Tongue (tissue), 2 donors: ENCODE data around the gene WDFY1.

DNA sequence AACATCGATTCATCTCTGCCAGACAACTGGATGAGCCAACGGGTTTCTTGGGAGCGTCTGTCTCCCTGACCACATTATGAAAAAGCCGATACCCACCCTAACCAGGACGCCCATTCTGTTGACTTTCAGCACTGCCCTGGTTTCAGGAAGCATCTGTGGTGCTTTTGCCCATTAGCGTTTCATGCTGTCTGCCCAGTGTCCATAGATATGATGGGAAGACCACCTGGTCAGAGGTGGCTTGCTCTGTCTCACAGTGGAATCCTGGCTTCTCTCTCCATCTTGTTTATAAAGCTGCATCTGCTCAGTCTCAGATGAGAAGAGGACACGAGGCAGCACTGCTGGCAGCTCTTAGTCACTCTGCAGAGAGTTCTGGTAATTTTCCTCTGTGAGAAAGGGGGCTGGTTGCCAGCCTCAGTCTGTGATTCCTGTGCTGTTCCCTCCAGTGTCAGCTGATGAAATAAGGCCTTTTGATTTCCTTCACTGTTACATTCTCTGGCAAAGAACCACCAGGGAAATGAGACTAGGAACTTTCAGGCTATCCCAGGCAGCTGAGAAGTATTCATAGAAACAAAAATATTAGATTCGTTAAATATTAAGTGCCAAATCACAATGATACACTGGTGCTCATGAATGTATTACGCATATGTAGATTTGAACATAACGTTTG, 57.7 kb upstream of the KCNE4 start:
- RAMPAGE, long total RNA, result no peak

GRCh38 chr2:223469260-223469776, 132.8 kb downstream of the SCG2 start:
- RAMPAGE, long total RNA, result no peak

- RAMPAGE, long total RNA, result no peak
These were observed 96.3 kb upstream of the SCG2 start for GRCh38 chr2:223698401-223698829.

DNA sequence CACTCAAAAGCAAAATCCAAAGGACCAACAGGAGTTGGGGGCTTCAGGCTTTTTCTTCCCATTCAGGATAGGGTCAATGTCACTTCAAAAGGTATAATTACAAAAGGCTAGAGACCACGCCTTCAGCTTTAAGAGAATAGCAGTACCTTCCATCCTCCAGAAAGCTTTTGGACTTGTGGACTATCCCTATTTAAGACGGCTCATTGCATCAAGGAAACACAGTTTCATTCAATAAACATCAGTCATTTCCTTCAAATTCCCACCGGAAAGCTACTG, 1.8 kb downstream of the WDFY1 start:
- RAMPAGE, long total RNA, result no peak

- RAMPAGE, long total RNA, result no peak
These were observed at the start of gene WDFY1 for GRCh38 chr2:223944714-223945712. WDFY1 (minus strand) TSS chr2:223945335.

DNA sequence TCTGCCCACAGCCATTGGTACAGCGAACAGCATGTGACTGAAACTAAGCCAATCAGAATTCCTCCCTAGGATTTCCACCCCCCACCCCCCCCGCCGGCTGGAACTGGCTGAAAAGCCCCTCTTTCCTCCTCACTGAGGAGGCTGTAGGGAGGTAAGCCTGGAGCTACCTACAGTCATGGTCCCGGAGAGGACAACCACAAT, 7.5 kb downstream of the SERPINE2 start:
- RAMPAGE, long total RNA, result no peak

- RAMPAGE, long total RNA, result no peak
These were observed 172.6 kb upstream of the SERPINE2 start for GRCh38 chr2:224211644-224212176.

GRCh38 chr2:224524004-224525305, 60.7 kb downstream of the CUL3 start:
- RAMPAGE, long total RNA, result no peak

DNA sequence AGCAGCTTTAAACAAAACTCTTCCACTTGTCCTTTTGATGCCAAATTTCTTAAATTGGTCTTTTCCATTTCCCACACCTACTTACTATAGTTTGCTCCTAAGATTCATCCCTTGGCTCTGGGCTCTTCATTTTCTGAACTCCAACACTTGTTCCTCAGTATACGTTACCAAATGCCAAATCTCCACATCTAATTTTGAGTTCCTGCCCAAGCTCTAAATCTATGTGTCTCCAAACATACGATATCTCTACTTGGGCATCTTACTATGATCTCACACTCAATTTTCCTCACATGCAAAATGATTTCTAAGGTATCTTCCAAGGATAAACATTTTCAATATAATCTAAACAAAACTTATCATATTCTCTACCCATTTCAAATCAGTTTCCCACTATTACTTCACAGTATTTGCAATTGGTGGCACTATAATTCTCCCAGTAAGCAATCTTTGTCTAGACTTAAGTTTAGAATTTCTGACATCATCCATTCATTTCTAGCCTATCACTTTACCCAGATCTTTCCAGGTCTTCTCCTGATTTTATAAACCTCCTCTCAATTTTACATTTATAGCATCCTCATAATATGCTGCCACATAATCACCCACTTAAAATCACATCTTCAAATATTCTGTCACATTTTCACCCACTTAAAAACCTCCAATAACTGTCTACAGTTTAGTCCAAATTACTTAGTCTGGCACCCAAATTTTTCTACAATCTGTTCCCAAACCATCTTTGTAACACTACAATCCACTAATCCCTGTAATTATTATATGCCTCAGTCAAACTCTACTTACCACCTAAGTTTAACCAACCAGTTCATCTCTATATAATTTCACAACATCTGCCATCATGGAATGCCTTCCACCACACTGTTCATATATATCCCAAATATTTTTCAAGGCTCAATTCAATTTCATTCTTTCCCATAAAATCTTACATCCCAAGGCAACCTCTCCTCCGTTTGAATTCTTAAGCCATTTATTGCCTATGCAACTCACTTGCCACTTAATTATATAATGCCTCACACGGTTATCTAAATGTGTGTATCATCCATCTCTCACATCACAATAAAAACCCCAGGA, 30.0 kb downstream of the CUL3 start:
- RAMPAGE, long total RNA, result no peak

DNA sequence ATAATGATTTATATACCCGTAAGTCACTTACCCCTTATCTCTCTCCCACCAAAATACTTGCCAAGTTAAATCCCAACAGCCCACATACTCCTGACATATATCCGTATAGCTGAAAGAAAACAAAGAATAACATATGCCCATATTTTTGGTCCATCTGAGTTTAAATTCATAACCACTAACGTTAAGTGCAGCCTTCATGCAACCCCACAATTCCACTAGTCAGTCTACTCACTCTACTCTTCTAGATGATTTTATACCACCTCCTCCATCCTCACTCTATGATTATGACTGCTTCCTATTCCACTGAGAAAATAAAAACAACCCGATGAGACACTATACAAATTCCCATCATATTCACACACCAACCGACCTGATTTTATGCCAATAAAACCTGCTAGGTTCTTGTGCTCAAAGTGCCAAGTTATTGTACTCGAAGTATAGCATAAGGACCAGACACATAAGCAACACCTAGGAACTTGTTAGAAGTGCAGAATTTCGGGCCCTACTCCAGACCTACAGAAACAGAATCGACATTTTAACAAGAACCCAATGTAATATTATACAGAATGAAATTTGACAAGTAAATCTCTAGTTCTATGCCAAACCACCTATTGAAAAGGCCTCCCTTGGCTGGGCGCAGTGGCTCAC, 26.9 kb downstream of the CUL3 start:
- RAMPAGE, long total RNA, result no peak

- RAMPAGE, long total RNA, result no peak
These were observed 24.4 kb downstream of the CUL3 start for GRCh38 chr2:224560359-224561646.

DNA sequence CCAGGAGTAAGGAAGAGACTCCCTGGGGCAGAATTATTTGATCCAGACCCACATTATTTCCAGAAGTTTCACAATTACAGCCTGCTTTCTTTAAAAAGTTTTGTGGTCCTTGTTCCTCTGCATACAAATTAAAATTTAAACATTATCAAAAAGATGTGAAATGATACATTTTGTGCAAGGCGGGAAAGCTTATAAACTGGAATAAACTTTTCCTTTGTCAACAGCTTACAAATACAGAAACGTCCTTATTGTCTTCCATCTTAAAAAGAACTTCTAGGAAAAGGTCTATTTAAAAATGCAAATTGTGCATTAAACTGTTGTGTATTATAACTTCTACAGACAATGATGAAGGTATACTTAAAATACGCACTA, 5.1 kb downstream of the CUL3 start:
- RAMPAGE, long total RNA, result no peak

DNA sequence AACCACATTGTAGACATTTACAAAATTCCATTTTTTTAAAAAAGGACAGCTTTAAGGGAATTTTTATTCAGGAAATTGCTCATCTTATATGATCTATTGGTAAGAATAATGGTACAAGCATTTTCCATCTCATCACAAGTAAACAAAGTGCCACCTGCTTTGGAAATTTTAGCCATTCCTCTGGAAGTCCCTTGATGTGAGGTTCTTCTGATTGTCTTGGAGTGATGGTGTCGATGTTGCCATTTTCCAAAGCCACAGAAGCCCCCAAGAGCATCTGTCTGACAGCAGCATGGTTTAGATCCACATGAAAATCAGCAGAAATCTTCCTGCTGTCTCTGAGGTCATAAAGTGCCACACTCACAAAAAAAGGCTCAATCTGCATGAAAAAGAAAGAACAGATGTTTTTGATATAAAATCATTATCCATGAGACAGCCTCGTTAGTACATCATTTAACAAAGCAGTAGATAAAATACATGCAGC, 148.6 kb upstream of the CCDC195 start:
- RAMPAGE, long total RNA, result no peak

DNA sequence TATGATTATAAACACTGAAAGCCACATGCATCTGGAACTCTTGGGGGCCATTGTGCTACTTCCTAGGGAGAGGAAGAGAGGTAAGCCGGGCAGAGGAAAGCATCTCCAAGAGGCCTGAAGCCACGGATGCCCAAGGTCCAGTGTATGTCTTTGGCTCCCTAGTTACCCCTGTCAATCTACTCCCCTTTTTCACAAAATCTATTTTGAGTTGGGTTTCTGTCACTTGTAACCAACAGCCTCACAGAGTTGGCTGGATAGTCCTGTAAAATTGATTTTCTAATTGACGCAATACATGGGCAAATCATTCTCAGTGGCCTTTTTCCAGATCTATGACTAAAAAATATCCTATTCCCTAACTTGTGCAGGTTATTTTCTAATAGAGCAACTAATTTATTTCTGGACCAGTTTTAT, 168.5 kb downstream of the IRS1 start:
- RAMPAGE, long total RNA, result no peak

DNA sequence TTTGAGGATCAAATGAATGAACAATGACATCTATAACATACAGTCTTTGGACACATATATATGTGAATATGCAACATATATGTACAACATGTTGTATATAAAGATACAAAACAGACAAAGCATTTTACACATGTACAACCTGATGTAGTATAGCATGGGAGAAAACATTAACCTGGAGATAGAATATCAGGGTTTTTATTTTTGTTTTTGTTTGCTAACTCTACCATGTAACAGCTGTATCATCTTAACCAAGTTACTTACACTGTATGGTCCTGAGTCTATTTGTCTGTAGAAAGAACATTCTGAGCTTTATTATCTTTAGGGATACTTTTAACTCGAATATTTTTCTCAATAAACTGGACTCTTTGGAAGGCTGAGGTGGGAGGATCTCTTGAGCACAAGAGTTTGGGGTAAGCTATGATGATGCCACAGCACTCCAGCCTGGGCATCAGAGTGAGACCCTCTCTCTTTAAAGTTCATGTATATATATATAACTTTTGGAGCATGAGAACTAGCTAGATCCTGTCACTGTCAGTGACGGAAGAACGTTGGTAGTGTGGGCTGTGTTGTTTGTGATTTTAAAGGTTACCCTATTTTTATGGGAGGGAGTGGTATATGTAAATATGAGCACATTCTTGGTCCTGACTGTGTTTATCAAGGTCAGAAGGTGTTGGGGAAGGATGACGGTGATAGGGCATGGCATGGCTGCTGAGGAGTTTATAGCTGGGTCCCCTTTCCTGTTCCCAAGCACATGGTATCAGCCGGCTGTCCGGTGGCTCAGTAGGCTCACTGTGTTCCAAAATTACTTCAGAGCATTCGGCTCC, 28.9 kb downstream of the IRS1 start:
- RAMPAGE, long total RNA, result no peak

DNA sequence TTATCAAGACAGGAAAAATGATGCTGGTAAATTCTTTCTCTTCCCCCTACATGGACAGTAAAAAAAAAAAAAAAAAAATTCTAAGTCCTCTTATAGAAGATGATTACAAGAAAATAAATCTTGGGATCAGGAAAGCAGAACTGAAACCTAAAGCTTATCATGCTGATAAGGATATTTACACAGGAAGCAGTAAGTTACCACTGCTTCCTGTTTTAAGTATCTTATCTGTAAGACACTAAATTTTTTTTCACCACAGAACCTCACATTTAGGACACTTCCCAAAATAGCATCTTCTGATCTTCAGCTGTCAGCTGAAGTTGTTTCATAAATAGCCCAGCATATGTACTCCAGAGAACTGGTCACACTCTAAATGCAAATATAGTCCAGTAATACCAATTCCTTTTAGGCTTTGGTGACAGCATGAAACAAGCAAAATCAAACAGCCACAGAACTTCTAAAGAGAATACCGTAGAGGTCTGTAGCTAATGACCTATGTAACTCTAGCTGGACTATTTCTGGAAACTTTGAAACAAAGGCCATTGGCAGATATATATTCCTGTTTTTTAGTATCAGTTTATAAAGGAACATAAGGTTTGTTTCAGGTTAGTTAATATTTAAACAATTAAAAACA, 26.9 kb downstream of the IRS1 start:
- RAMPAGE, long total RNA, result no peak

DNA sequence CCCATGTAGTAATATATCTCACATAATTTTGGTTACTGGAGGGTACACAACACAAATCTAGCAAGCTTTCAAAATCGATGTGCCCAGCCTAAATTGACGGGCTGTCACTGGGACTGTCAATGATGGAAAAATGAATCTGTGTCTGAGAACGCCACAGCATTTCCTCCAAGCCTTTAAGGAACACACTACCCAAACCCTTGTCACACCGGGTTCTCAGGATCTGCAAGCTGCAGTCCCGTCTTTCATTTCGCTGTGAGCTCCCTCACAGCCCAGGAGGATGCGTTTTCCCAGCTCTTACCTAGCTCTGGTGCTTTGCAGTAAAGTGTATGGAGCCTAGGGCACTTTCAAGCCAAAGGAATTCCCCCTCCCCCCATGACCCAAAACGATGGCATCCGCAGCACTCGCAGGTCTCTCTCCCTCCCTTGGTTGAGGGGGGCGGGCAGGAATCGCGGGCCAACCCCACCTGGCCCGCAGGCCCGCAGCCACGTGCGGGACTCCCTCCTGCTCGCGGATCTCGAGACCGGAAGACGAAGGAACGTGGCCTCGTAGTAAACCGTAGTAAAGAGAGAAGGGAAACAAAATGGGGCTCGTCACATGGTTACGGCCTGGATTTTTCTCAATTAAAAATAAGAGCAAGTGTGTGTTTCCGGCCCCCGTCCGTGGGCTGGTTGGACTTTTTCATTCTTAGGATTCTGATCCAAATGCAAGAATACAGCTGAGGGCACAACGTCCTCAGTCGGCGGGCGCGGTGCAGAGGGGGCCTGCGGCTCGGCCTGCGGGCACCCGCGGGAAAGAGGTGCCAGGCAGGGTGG, 8.6 kb downstream of the IRS1 start:
- RAMPAGE, long total RNA, result no peak

DNA sequence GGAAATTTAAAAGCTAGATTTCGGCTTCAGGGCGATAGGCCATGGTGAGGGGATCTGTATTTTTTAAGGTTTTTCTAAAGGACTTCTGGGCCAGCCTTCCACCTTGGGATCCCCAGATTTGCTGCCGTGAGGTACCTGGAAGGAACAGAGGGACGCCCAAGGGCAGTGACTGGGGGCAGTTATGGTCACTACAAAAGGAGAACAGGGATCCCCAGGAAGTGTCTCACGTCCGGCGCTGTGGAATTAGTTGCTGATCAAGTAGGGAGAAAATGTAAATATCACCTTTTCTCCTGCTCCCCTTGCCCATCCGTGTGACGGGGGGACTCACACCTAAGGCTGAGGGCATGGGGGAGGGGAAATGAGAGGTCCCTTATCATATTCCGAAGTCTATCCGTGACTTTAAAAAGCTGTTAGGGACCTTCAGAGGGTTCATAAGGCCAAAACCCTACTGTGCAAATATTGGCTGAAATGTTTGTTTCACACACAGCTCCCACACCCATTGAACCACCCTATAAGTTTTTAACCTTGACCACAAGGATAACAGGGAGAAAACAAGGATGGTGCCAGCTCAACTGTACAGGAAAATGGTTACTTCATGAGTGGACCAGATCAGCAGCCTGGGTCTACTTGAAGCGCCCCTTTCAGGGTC, 777 bp upstream of the IRS1 start:
- RAMPAGE, long total RNA, result no peak

DNA sequence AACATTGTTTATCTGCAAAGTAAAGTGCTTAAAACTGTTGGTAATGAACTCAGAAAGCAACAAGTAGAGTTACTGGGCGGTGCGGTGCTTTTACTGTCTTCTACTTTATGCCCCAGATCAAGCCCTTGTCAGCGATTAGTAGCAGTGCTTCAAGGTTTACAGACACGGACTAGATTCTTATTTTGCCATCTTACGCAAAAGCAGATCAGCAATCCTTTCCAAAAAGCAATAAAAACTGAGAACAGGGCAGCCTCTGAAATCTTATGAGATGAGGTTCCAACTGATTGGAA, 15.5 kb downstream of the COL4A3 start:
- RAMPAGE, long total RNA, result no peak

DNA sequence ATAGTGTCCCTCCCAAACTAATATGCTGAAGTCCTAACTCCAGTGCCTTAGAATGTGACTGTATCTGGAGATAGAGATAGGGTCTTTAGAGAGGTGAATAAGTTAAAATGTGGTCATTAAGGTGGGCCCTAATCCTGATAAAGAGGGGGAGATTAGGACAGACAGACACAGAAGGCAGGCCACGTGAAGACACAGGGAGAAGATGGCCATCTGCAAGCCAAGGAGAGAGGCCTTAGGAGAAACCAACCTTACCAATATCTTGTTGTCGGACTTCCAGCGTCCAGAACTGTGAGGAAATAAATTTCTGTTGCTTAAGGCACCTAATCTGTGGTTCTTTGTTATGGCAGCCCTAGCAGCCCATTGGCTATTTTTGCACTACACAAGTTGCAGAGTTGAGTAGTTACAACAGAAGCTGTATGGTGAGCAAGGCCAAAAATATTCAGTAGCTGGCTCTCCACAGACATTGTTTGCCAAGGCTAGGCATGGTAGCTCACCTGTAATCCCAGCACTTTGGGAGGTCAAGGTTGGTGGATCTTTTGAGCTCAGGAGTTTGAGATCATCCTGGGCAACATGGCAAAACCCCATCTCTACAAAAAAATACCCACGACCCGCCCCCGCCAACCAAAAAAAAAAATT, 27.0 kb upstream of the SCYGR1 start:
- RAMPAGE, long total RNA, result no peak